Thoracic aorta endothelial cell (primary cell): ENCODE measurements around a stretch of chr3.

DNA sequence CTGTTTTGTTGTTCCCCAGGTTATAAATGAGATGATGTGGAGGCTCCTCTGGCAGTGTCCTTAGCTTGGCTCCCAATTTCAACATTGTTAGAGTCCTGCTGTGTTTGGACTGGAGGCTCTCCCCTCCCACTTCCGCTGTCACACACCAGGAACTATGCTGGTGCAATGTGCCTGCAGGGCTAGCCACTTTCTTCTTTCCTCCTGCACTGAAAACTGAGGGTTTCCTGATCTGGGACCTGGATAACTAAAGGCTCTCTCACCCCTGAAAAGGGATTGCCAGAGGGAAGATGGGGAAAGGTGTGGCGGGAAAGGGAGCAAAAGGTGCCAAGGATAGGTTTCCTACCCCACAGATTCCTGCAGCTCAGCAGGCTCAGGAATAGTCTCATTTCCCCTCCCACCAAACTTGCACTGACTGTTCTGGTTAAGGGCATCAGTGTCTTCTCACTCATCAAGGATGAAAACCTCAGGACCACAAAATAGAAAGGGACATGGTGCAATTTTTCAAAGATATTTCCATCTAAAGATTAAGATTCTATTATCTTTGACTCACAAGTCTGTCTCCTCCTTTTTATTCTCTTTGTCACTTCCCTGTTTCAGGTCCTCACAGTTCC is 121.5 kb downstream of the TPRG1 start:
- CAGE, long polyA plus RNA: no peak

GRCh38 chr3:189304352-189305416 is 132.9 kb downstream of the TPRG1 start:
- CAGE, long polyA plus RNA: no peak

- CAGE, long polyA plus RNA: no peak
These were observed 137.9 kb downstream of the TPRG1 start for GRCh38 chr3:189309434-189310258.

DNA sequence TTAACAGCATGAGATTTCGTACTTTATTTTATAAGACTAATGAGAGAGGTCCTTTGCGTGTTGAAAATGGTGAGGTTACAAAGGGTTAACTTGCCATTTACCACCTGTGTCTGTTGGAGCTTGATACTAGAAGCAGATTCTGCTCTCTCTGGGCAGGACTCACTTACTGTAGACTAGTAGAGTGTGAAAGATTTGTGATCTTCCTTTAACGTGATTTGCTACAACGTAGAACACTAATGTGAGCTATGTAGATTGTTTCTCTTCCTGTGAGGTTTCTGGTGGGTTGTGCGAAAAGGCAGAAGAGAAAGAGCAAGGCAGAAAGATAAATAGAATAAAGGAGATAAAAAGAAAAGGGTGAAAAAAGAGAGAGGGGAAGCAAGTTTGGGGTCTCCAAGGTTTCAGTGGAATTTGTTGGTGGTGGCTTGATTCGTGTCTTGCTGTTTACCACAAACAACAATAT is 1.1 kb downstream of the TP63 start:
- CAGE, long polyA plus RNA: no peak

GRCh38 chr3:189710644-189711176 is 79.5 kb downstream of the TP63 start:
- CAGE, long polyA plus RNA: no peak

DNA sequence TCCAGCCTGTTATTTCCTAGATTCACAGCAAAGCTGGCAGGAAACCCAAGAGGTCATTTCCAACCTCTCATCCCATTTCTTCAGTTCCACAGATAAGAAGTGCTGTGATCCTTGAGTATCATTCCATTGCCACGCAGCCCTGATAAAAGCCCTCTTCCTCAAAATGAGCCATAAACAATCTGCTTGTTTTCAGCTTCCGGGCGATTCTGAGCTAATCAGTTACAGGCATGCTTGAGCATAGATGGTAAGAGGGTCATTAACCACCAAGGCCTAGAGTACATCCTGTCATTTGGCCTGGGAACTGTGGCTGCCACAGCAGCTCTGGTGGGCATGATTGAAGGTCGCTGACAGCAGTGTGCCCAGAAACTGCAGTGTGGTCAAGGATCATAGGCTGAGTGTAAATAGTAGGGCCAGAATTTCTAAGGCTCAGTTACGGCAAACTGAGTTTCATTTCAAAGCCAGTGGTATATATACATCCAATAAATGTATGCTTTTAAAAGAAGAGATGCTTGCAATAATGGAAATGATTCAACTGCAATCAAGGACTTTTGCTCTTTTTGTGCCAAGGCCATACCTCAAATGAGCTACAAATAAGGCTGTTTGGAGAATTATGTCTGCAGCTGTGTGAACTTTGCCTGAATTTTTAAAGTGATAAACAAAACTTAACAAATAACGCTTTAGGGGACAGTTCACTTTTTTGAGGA is 47.3 kb downstream of the P3H2 start:
- CAGE, long polyA plus RNA: no peak

DNA sequence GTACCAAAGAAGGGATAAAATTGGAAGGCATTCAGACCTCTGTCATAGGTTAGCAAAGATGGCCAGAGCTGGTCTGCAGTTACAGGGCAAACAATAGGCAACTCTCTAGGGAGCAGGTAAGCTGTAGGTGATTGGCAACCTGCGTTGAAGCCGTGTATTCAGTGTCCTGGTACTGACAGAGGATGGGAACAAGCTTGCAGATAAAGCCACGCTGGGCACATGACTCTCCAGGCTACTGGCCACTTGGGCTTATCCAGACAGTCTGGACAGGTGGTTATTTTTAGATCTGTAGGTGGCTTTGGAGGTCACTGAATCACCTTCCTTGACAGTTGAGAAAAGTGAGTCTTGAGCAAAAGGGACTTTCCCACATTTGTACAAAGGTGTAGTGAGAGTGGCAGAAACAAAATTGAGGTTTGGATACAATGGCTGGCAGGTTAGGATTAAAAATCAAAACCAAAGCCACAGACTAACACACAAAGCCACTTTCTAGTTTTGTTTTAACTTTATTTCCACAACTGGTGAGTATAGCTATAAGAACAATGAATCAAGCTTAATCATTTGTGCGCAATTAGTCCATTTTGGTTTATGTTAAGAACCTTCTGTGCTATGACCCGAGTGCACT is 22.3 kb upstream of the IL1RAP start:
- CAGE, long polyA plus RNA: no peak

- CAGE, long polyA plus RNA: no peak
These were observed 21.7 kb upstream of the IL1RAP start for GRCh38 chr3:190492104-190492599.

GRCh38 chr3:190527221-190527846 is 13.4 kb downstream of the IL1RAP start:
- CAGE, long polyA plus RNA: no peak

- CAGE, long polyA plus RNA: no peak
These were observed 77.2 kb downstream of the IL1RAP start for GRCh38 chr3:190591098-190591507.

DNA sequence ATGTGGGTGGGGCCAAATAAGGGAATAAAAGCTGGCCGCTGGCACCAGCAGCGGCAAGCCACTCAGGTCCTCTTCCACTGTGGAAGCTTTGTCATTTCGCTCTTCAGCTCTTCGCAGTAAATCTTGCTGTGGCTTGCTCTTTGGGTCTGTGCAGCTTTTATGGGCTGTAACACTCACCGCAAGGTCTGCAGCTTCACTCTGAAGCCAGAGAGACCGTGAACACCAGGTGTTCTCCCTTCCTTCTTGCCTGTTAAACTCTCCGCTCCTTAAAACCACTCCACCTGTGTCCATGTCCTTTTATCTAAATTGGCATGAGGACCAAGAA is 164.2 kb downstream of the IL1RAP start:
- CAGE, long polyA plus RNA: no peak

GRCh38 chr3:190728733-190729179 is 133.7 kb downstream of the GMNC start:
- CAGE, long polyA plus RNA: no peak

- CAGE, long polyA plus RNA: no peak
These were observed 50.4 kb downstream of the GMNC start for GRCh38 chr3:190812191-190812474.

DNA sequence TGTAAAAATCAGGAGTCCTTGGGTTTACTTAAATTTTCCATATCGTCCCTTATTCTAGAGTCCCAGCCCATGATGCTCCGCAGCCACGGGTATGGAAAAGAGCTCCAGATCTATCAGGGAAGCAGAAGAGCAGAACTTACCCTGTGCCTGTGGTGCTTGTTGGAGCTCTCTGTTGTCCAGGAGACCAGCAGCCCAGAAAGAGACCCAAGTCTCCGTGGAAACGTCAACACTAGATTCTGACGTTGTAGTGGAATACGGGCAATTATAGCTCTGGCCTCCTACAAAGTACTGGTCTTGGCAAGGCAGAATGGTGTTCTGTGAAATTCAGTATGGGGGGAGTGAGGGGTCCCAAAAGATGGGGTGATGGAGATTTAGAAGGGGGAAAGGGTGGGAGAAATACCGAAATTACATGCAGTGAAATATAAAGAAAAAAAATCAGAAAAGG is 1.9 kb downstream of the GMNC start:
- CAGE, long polyA plus RNA: no peak

- CAGE, long polyA plus RNA: no peak
These were observed 328 bp upstream of the CCDC50 start for GRCh38 chr3:191328973-191329158.

DNA sequence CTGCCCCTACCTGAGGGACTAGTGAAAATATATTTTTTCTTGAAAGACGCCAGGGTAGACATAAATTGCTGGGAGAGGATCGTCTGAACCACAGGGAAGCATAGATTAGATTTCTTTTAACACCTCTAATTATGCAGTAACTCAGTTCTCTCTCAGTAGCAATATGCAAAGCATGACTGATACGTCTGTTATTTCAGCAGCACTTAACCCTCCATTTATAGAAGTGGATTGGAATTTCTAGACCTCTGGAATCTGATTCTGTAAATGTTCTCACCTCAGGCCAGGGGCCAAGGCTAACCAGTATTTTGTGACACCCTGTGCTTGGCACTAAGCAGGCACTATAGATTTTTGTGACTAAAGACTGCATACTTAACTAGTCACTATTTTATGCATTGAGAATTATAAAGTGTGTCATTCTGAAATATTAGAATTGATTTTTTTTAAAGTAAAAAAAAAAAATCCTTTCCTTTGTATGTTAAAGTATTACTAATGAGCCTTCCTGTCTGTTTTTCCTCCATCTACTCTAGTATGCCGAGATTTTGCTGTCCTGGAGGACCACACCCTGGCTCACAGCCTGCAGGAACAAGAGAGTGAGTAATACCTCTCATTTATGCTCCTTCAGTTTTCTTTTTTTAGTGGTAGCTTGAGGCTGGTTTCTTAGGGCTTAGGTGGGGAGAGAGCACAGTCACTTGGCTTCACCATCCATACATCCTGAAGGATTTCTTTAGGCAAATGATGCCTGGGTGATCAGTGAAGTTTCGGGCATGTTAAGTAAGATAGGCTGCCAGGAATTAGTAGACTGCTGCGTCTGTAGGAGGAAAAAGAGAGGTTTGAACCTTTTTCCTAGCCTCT is 26.5 kb upstream of the UTS2B start:
- CAGE, long polyA plus RNA: no peak

- CAGE, long polyA plus RNA: no peak
These were observed 44.5 kb upstream of the UTS2B start for GRCh38 chr3:191374868-191375139.

- CAGE, long polyA plus RNA: no peak
These were observed 317.4 kb downstream of the FGF12 start for GRCh38 chr3:192409467-192410759.

- CAGE, long polyA plus RNA: no peak
These were observed 156.6 kb downstream of the FGF12 start for GRCh38 chr3:192570651-192571135.

- CAGE, long polyA plus RNA: no peak
These were observed 418 bp downstream of the FGF12 start for GRCh38 chr3:192727002-192727243.